A375 (cell line): ENCODE measurements around a stretch of chr7.

- RAMPAGE, long total RNA = no peak
Observed at GRCh38 chr7:130911905-130912603, 178.0 kb upstream of the KLF14 start.

- RAMPAGE, long total RNA = no peak
Observed at GRCh38 chr7:130936364-130937144, 202.5 kb upstream of the KLF14 start.

GRCh38 chr7:130939164-130939788, 205.3 kb upstream of the KLF14 start:
- RAMPAGE, long total RNA = no peak

- RAMPAGE, long total RNA = no peak
Observed at GRCh38 chr7:130942109-130942863, 208.3 kb upstream of the KLF14 start.

DNA sequence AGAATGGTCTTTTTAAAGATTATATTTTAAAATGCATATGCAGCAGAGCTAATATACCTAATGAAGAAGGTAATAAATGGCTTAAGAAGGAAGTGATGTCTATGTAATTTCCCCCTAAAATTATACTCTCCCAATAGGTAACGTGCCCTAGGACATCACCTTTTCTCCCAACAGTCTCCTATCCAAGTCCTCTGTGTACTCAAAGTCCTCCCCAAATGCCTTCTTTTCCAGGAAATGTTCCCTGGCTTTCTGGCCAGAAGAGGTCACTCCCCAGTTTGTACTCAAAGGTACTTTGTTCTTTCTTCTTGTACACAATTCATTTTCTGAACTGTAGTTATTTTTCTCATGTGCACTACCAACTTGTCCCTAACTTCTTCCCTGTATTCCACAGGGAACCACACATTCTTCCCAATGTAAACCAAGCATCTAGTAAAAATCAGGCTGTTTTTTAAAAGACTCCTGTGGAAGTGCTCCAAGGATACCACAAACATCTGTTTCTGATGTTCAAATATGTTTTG, 262.2 kb upstream of the KLF14 start:
- RAMPAGE, long total RNA = no peak

DNA sequence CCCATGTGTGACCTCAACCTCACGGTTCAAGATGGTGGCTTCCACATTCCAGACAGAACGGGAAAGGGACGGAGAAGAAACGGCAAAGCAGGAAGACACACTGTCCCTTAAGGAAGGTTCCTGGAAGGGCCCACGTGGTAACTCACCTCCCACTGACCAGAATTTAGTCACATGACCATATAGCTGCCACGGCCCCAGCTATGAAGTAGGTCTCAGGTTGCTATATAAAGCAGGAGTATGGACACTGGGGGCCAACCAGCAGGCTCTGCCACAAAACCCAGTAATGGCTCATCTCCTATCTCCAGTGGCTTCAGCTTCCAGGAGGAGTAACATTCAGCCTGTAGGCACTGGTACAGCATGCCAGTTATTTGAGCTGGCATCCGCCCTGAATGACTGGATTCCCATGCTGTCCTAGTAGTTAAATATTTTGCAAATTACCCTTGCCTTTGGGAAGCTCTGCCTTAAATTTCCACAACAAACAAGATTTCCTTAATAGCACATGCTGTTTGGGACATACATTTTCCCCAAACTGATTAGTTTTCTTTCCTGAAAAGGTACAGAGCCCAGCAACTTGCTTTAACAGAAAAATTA, 278.6 kb upstream of the KLF14 start:
- RAMPAGE, long total RNA = no peak

DNA sequence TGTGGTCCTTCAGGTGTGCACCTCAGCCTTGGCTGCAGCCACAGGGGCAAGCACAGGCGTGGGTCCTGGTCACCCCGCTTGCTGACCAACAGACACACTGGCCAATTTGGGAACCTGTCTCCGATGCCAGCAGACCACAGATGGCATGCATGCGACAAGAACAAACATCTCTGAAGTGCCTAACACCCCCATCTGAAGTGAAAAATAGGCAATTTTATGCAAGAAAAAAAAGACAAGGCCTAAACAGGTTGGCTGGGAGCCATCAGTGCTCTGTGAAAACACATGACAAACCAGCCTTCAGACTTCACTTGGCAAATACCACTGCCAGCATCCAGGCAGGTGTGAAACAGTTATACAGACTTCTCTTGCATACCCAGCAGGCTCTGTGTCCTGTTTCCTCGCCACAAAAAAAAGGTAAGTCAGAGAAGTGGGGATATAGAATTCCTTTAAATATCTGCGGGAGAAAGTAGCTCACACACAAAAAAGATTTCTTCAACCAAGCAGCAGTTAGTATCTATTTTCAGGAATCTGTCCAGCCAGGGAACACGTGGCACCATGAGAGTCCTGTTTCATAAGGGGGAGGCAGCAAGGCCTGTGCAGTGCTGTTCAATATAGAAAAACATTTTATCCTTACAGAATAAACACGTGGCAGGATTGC, 293.4 kb upstream of the MKLN1 start:
- RAMPAGE, long total RNA = no peak

DNA sequence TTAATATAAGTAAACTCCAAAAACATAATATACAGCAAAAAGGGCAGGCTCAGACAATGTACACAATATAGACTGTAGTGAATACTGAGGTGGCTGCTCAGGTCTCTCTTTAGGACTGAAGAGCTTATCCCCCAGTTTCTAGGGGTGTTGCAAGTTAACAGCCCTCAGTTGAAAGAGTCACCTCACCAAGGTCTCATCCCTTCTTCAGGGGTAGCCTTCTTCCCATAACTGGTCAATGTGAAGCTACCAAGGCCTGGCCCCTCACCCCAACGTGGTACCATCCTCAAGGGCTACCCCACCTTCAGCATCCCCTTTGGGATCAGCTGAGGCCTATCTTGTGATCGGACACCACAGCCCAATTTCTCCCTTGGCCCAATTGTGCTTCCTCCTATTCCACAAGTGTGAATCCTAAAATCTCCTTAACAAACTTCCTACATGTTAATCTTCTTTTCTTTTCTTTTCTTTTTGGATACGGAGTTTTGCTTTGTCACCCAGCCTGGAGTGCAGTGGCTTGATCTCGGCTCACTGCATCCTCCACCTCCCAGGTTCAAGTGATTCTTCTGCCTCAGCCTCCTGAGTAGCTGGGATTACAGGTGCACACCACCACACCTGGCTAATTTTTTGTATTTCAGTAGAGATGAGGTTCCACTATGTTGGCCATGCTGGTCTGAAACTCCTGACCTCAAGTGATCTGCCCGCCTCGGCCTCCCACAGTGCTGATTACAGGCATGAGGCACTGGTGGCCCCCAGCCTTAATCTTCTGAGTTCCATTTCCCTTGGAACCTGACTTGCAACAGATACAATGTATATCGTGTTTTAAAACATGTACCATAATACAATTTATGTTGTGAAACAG, 289.4 kb upstream of the MKLN1 start:
- RAMPAGE, long total RNA = no peak

DNA sequence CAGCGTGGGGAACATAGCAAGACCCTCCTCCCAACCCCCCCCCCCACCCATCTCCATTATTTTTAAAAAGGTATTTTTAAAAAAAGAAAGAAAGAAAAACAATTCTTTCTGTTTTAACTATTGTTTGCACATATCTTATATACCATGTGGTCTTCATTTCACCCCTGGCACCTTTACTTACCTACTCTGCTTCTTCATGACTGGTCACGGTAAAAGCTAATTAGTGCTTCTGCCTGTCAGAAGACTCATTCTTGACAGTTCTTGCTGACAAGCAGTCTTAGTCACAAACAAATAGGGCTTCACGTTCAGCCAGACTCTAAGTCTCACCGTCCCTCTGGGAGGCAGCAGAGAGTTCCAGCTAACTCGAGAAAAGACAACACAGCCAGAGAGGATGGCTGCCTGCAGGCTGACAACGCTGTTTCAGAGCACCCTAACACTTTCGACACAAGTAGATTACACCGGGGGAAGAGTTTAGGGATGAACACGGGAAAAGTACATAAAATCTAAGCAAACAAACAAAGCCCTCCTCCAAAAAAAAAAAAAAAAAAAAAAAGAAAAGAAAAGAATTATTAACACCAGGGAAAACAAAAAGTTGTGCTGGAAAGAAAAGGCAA, 258.5 kb upstream of the MKLN1 start:
- RAMPAGE, long total RNA = no peak

DNA sequence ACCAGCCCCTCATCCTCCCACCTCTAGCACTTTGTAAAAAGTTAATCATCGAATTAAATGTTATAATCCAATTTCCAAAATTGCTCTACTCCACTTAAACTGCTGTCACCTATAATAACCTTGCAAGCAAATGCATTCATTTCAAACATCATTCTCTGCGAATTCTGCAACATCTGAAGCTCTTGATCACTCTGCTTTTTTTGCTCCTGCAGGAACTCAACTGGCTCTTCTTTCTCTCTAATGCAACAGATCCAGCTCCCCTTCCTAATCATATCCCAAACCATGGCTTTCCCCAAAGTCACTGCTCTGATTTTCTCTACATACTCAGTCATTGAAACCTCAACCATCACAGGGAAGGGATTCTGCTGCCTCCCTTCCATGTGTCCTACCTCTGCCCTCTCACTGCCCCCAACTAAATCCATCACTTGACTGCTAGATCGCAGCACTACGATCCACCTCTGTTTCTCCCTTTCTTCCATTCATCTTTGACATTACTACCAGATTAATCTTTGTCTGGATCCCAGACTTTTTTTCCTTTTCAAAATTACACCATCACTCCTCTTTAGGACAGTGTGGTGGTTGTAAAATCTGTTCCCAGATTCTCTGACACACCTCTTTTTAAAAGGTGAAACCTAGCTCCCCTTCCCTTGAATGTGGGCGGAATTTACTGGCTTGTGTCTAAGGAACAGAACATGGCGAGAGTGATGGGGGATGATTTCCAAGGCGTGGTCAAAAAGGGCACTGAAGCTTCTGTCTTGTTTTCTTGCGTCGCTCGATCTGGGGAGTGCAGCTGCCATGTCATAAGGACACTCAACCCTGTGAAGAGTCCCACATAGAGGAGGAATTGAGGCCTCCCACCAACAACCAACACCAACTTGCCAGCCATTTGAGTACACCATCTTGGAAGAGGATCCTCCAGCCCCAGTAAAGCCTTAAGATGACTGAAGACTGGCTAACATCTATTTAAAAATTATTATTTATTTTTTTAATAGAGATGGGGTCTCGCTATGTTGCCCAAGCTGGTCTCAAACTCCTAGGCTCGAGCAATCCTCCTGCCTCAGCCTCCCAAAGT, 245.3 kb upstream of the MKLN1 start:
- RAMPAGE, long total RNA = no peak

DNA sequence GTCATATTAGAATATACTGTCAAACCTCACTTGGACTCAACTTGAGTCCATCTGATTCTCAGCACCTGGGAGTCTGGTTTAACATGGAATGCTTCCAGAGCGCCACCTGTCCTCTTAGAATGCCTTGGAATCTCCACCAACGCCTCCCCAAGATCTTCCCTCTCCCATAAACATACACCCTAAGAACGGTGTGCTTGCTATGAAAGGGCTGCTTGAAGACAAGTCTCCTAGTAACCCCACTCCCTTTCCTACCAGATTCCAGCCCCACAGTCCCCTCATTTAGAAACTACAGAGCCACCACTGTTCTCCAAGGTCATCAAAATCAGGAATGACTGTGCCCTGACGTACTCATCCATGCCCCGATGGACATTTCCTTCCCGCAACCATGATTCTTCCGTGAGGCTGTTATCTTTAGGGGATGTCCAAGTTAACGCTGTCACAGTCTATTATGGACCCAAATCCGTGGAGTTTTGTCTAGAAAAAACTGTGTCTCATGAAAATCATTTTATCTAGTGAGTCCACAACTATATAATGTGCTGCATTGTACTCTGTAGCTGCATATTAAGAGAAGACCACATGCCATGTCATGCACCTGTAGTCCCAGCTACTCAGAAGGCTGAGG, 228.9 kb upstream of the MKLN1 start:
- RAMPAGE, long total RNA = no peak

- RAMPAGE, long total RNA = no peak
Observed at GRCh38 chr7:131108923-131109187, 218.8 kb upstream of the MKLN1 start.

GRCh38 chr7:131110286-131111152, 217.2 kb upstream of the MKLN1 start:
- RAMPAGE, long total RNA = no peak

GRCh38 chr7:131111153-131111813, 216.4 kb upstream of the MKLN1 start:
- RAMPAGE, long total RNA = no peak

GRCh38 chr7:131190298-131191310, 137.1 kb upstream of the MKLN1 start:
- RAMPAGE, long total RNA = no peak

DNA sequence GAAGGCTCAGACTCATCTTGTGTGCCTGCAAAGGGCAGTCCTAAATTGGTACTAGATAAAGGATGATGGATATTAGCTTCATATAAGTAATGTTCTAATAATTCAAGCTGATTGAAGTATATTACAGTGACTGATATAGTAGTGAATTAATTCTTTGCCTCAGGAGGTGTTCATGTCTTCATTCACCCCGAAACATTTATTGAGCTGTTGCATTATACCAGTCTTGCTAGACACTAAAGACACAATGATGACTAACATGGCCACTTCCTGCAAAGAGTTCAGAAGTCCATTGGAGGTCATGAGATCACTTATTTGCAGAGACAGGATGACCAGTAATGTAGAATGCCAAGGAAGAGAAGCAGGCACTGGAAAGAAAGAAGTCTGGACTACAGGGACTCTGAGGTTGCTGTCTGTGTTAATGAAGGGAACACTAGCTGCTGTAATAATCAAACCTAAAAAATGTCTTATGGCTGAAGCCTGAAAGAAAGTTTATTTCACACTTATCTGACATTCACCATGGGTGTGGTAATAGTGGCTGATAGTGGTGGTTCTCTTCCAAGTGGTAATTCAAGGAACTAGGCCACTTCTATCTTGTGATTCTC, 89.4 kb upstream of the MKLN1 start:
- RAMPAGE, long total RNA = no peak

DNA sequence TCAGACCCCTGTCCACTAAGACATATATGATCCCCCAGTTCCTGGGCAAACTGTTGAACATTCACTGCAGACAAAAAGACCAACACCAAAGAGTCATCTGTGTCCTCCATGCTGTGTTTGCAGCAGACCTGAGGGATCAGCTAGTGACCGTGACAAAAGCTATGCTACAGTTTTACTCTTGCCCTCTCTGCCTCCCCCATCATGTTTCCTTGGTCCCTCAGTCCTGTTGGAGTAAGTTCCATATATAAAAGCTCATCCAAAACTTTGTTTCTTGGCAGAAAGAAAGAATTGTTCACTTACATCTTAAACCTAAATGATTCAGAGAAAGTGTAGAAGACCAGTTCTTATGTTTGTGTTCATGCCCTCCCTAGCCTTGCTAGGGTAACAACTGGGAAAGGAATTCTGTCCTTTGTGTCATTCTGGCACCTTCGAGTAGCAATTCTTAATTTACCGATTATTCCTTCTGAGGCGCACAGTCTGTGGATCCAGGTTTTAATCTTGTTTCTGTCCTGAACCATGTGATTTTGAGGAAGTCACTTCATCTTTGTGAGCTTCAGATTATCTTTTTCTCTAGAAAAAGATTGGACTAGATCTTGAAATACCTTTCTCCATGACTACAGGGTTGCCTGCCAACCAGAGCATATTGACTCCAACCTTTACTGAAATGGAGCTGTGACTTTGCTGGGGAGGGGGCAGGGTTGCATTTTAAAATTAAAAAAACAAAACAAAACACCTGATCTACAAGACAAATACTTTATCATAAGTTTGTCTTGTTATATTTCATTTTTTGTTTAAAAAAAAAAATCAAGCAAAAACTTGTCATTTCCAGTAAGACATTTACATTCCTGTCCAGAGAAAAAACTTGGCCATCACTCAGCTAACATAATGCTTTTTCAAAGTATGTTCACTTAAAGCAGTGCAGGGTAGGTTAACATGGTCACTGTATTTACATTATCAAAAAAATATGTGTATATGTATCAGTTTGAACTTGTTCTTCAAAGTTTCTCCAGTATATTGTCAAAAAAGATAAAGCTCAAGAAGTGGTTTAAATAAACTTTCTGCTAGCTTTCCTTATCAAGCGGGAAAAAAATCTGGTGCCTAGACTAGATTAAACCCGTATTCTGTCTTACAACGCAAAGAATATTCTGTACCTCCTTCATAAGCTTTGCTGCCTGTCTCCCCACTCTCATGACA, 55.6 kb downstream of the PODXL start:
- RAMPAGE, long total RNA = no peak

DNA sequence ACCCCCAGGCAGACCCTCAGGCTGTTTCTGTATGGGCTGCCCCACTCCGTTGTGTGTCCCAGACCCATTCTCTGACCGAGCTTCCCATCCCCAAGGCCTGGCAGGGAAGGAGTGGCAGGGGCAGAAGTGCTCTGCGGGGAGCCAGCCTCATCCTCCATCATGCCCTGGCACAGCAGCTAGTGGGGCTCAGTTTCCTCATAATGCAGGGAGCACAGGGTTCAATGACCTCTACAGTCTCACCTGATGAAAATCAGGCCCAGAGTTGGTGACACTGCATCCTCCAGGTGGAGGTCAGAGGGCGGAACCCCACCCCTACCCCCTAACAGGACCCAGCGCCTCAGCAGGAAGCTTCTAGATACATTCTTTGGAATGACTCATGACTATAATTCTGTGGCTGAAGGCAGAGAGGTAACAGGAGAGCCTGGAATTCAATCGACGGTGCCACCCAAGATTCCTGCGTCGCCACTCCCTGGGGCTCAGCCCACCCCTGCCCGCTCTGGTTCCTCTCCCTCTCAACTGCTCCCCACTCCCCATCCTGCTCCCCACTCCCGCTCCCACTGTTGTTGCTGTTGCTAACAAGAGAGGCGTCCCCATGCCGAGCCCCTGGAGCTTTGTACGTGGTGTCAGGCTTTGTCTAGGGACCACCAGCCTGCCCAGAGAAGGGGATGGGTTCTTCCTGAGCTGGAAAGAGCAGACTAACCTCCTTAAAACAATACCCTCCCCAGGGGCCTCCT, 18.1 kb downstream of the PODXL start:
- RAMPAGE, long total RNA = no peak

- RAMPAGE, long total RNA = no peak
Observed at GRCh38 chr7:131556711-131557419, 437 bp upstream of the PODXL start.

- RAMPAGE, long total RNA = no peak
Observed at GRCh38 chr7:131585949-131586902, 29.8 kb upstream of the PODXL start.